Colic lymph node (tissue), 1 donor: ENCODE data around the genes MRPS12, IFNL2 and IFNL1.

DNA sequence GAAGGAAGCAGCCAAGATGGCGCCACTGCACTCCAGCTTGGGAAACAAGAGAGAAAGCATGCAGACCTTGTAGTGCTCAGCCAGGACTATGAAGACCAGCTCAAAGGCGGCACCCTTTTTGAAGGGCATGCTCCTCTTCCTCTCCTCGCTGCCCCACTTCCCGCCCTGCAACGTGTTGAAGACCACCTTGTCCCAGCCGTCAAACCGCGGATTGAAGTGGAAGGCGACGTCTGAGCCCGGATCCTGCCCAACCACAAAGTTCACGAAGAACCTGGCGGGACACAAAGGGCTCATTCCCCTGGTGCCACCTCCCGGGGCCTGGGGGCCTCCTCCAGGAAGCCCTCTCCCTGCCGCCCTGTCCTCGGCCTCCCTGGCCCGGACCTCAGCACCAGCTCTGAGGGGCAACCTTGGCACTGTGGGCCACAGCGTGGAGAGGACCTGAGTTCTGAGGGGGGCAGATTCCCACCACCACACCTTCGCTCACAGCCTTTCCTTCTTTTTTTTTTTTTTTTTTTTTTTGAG, 4.0 kb downstream of the LGALS4 start:
- PRO-cap = no peak

DNA sequence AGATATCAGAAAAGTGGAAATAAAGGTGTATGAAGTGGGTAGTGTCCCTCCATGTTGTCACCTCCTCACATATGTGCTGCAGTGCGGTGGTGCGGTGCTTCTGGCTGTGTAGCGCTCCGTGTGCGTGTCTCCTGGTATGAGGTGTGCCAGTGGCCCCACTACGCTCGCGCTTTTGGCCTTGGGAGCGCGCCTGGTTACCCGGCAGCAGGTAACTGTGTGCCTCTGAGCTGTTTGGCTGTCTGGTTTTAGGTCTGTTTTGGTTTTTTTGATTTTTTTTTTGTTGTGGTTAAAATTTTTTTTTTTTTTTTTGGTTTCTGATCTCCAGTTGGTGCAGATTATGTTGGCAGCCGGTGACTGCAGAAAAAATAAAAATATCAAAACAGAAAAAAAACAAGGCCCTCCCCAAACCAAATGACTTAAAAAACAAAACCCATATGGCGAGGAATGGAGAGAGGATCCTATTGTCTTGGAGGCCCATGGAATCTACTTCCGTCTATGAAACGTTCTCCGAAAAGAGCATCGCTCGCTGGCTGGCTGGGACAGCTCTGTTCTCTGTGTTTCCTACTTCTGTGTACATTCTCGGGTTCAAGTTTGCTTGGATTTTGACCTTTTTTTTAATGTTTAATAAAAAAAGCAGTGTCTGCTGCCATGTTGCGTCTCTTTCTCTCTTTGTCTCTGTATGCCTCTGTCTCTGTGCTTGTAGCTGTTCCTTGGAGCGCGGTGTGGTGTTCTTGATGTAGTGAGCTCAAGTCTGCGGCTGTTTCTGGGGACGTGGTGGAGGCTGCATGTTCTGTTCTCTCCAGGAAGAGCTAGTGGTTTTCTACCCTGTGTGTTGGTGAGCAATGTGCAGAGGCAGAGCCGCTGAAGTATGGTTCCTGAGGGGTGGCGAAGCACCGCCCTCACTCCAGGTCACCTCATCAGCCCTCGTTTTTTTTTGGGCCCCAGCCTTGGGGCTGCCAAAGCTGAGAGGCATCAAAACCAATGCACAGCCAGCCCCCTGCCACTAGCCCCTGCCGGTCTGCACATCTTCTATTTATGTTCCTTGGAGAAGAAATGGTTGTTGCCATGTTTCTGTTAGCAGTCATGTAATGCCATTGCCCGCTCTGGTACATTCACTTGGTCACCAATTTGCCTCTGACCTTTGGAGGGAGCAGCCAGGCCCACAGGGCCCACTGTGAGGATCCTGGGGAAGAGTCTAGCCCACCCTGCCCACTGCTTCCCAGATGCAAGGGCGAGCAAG, 7.6 kb downstream of the HNRNPL start:
- PRO-cap = unidirectional peak, minus-strand start at position 133 of the sequence; unidirectional peak, minus-strand start at position 237 of the sequence; bidirectional peak, plus-strand start at position 756 of the sequence, minus-strand start at position 792 of the sequence

DNA sequence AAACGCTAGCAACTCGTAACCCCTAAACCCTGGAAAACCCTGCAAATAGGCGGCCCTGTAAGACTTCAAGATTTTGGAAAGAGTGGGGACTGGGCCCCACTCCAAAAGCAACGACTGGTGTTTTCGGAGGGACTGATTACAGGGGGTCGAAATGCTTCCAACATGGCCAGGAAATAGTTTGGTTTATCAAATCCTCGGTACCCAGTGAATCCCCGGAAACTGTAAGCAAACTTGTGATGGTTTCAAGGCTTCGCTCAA, 997 bp downstream of the HNRNPL start:
- PRO-cap = no peak

DNA sequence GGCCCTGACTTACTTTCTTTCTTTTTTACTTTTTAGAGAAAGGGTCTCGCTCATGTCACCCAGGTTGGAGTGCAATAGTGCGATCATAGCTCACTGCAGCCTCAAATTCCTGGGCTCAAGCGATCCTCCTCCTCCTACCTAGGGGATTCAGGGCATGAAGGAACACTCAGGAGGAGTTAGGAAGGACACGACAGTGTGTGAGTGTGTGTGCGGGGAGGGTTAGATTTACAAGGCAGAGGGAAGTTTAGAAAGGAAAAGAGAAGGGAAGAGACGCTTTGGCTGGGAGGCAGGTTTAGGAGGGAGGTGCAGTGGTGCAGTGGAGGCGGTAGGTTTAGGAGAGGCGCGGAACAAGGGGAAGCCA, 657 bp downstream of the SIRT2 start:
- PRO-cap = no peak

- PRO-cap = unidirectional peak, minus-strand start at chr19:38930426; bidirectional peak, plus-strand start at chr19:38930951, minus-strand start at chr19:38930747
Observed at GRCh38 chr19:38930251-38931579, at the start of gene MRPS12. Gene MRPS12, plus strand, starts transcription at chr19:38930944.

- PRO-cap = no peak
Observed at GRCh38 chr19:39032166-39032387, 272 bp downstream of the FBXO27 start.

GRCh38 chr19:39112271-39112661, 13.3 kb upstream of the PAK4 start:
- PRO-cap = no peak

DNA sequence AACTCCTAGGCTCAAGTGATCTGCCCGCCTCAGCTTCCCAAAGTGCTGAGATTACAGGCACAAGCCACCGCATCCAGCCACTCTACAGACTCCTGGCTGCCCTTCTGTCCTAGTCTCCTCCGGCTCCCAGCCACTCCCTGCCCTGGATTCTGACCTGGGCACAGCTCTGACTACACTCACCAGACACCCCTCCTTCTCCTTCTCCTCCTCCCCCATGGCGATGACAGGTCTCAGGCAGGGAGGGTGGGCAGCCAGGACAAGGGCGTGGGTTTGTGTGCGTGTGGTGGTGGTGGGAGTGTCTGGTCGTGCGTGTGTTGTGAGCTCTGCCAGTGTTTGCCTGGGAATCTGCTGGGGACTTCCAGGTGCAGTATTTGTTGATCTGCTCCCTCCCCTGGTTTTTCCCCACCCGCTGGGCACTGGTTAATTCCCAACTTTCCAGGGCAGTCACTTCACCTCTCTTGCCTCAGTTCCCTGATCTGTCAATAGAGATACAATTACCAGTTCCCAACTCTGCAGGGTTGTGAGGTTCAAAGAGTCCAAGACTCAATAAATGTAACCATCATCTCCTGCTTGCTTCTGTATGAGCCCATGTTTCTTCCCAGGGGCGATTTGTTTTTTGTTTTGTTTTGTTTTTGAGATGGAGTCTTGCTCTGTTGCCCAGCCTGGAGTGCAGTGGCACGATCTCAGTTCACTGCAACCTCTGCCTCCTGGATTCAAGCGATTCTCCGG, 2.8 kb upstream of the NCCRP1 start:
- PRO-cap = no peak

GRCh38 chr19:39237759-39238265, 7.0 kb downstream of the IFNL3 start:
- PRO-cap = no peak

- PRO-cap = no peak
Observed at GRCh38 chr19:39268229-39268451, at the start of gene IFNL2. Gene IFNL2, plus strand, starts transcription at chr19:39268396.

DNA sequence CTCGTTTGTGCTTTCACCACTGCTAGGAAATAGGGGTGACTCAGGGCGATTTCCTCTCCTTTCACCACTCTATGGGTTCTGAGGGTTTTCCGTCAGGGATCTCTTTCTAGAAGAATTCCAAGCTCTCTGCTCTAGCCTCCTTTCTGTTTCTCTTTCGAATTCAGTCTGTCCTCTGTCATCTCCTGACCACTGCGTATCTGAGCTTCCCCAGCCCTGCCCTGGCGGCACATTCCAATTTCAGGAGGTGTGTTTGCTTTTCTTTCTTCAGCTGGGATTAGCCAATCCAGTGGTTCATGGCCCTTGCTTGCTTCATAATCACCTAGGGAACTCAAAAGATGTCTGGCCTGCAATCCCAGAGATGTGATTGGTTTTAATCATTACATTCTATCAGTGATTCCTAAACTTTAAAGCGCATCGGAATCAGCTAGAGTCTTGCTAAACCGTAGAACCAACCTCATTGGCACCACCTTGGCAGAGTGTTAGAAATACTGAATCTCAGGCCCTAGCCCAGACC, 9.4 kb downstream of the IFNL2 start:
- PRO-cap = no peak

DNA sequence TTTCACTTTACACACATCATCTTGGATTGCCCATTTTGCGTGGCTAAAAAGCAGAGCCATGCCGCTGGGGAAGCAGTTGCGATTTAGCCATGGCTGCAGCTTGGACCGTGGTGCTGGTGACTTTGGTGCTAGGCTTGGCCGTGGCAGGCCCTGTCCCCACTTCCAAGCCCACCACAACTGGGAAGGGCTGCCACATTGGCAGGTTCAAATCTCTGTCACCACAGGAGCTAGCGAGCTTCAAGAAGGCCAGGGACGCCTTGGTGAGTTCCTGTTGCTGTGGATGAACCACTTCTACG, at the start of gene IFNL1:
IFNL1 (plus strand) TSS at position 75 of the 296 bp plus-strand sequence.
- PRO-cap = no peak

- PRO-cap = unidirectional peak, minus-strand start at chr19:39341323; bidirectional peak, plus-strand start at chr19:39342031, minus-strand start at chr19:39341954
Observed at GRCh38 chr19:39340937-39342198, 853 bp upstream of the SAMD4B start.

- PRO-cap = unidirectional peak, minus-strand start at chr19:39363901; bidirectional peak, plus-strand start at chr19:39364490, minus-strand start at chr19:39364362
Observed at GRCh38 chr19:39363621-39364768, 21.8 kb downstream of the SAMD4B start.

GRCh38 chr19:39385124-39385683, 5.7 kb downstream of the PAF1 start:
- PRO-cap = no peak

DNA sequence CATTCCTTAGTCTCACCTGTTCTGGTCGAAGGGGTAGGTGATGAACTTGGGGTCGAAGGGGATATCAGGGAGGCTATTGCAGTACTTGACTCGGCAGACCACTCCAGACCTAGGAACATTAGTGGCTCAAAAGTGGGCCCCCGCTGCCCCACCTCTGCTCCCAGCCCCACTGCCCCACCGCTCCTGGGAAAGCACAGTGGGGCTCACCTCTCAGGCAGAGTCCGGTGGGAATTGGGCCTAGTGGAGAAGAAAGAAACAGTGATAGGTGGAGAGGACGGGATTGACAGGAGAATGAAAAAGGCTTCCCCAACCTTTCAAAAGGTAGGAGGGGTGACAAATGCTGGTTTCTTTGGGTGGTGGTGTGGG, 870 bp downstream of the PAF1 start:
- PRO-cap = no peak

DNA sequence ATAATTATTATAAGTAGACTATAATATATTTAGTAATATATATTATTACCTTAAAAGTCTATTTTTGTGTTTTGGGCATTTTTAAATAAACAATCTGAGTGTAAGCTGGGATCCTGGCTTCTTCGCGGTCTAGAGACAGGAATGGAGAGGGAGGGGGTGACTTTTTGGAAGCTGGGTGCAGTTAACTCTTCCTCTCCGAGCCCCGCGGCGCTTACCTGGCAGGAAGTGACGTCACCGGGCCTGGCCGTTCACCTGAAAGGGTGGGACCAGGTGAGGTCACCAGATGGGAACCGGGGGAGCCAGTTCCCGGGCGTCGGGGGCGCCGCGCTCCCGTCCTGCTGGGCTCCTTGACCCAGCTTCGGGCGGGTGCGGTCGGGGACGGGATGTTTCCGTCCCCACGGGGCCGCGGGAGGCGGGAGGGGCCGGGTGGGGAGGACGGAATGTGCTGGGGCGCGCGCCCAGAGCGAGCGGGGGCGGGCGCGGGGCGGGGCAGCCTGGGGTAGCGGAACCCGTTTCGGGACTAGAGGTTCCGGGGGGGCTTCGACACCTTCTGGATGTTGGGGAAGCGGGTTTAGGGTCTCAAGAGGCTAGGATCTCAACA, 2.8 kb downstream of the ZFP36 start:
- PRO-cap = bidirectional peak, plus-strand start at position 95 of the sequence, minus-strand start outside the sequence; bidirectional peak, plus-strand start at position 282 of the sequence, minus-strand start at position 360 of the sequence; bidirectional peak, plus-strand start at position 523 of the sequence, minus-strand start at position 442 of the sequence

- PRO-cap = no peak
Observed at GRCh38 chr19:39424714-39425793, 10.7 kb downstream of the RPS16 start.

DNA sequence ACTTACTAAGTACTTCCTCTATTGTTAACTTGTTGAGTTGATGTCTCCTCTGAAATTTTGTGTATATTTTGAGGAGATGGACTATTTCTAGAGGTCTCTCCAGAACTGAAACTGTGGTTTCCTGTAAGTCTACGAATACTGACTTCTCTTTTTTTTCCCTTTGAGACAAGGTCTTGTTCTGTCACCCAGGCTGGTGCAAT, 12.3 kb upstream of the EID2 start:
- PRO-cap = no peak

DNA sequence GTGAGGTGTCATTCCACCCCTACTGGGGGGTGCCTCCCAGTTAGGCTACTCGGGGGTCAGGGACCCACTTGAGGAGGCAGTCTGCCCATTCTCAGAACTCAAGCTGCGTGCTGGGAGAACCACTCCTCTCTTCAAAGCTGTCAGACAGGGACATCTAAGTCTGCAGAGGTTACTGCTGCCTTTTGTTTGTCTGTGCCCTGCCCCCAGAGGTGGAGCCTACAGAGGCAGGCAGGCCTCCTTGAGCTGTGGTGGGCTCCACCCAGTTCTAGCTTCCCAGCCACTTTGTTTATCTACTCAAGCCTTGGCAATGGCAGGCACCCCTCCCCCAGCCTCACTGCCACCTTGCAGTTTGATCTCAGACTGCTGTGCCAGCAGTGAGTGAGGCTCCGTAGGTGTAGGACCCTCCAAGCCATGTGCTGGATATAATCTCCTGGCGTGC, 15.1 kb downstream of the LGALS14 start:
- PRO-cap = no peak